Metastatic Lung Carcinoma in the Adrenal Gland (tissue), 1 donor: ENCODE measurements around the gene CYP2U1.

DNA sequence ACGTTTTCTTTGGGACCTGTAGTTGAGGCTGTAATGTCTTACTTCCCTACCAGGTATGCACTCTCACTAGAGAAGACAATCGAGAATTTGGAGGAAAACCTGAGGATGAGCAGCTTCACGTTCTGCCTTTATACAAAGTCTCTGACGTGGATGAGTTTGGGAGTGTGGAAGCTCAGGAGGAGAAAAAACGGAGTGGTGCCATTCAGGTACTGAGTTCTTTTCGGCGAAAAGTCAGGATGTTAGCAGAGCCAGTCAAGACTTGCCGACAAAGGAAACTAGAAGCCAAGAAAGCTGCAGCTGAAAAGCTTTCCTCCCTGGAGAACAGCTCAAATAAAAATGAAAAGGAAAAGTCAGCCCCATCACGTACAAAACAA is 125.8 kb downstream of the TET2 start:
- PRO-cap = no peak

GRCh38 chr4:105402984-105403485 is 70.8 kb downstream of the PPA2 start:
- PRO-cap = no peak

- PRO-cap = no peak
Observed at GRCh38 chr4:105554248-105554623, 1.8 kb downstream of the ARHGEF38 start.

DNA sequence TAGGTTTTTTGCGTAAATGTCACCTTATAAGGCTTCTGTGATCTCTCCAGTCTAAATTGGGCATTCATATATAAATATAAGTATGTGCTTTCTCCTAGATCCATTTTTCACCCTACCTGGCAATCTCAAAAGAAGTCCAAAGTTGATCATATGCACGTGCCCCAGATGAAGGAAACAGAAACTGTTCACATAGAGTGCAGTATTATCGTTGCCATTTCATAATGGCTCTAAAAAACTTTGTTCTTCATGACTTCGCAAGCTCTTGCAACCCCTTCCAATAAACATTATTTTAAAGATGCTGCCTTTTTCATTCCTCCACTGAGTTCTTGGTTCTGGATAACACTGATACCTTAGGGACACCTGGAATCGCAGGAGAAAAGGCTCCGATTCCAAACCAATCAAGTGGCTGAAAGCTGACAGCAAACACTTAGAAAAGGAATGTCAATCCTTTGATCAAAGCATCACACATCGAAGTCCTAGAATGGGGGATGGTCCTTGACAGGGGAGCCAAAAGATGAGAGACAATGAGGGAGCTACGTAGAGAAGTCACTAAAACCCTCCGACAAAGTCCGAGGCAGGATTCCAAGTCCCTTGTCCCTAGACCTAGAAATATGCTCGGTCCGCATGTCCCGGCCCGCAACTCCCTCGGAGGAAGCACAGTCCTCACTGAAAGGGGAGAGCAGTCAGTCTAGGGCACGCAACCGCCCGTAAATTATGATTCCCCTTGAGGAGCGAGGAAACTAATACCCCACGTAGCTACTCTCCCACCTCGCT is 499 bp downstream of the INTS12 start:
- PRO-cap = no peak

DNA sequence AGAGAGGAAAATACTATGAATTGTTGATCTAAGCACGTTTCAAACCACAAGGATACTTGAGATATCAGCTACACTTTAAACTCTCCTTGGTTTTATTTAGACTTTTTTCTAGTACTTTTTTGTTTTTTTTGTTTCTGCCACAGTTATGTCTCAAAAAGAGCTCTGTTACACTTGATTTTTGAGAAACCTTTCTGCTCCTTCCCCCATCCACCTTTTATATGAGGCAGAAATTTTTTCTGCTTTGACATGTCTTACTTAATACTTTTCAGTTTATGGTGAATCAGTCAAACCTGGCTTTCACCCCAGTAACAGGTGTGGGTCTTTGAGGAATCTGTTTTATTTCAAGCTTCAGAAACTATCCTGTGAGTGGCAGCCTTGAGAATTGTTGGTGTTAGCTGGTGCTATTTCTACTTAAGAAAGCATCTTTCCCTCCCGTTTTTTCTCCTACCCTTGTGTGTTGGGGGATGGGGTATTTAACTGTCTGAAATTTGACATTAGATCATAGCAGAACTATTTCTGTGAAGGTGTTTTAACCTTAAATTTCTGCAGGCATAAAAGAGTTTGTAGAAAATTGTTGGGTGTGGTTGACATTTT is 2.1 kb downstream of the NPNT start:
- PRO-cap = no peak

DNA sequence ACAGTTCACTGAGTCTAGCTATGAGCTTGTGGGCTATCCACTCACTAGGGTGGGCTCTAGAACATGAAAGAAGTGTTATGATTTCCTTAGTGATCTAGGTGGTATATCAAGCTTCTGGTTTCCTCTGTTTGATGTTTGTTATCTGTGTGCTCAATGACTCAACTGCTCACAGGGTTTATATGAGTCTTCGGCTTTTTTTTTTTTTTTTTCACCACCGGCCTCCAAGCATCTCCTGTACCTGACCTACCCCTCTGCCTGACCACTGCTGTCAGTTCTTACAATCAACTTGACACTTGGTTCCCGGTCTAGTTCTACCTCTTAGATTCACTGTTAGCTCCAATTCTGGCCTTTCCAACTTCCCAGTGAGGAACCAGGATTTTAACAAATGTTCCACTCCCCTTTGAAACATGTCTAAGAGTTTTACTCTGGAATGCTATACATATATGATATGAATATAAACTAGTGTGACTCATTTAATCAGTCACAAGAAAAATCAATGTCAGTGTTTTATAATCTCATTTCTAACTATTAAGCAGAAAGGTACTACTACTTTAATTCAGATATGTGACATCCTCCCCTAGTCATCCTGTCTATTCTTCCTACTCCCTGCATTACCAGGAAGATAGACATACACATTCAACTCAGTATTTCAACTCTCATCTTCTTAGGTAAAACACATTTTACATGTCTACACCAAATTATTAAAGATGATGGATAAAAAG is 102.9 kb downstream of the PAPSS1 start:
- PRO-cap = no peak

GRCh38 chr4:107826076-107827173 is 1.7 kb downstream of the SGMS2 start:
- PRO-cap = bidirectional peak, plus-strand start at chr4:107826716, minus-strand start at chr4:107826619

DNA sequence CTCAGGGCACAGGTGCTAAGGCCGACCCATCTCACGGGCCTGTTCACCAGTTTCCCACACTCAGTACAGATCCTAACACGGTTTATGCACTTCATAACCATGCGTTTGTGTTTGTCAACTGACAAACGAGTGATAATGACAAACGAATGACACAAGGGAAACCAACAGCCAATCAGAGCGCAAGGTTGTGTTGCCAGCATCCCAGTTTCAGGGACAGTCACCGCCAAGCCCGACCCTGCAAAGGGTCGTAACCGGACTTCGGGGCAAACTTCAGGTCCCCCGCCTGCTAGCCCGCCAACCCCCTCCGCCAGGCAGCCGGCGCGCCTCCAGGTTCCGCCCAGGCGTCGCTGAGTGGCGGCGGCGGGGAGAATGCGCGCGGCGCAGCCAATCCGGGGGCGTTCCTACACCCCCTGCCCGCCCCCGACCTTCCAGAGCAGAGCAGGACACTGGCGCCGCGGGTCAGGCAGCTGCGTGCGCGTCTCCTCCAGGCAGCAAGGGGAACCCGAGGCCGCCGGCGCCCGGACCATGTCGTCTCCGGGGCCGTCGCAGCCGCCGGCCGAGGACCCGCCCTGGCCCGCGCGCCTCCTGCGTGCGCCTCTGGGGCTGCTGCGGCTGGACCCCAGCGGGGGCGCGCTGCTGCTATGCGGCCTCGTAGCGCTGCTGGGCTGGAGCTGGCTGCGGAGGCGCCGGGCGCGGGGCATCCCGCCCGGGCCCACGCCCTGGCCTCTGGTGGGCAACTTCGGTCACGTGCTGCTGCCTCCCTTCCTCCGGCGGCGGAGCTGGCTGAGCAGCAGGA is at the start of gene CYP2U1:
Gene CYP2U1, plus strand, starts transcription at position 431 of the 796 bp plus-strand sequence.
- PRO-cap = unidirectional peak, plus-strand start at position 441 of the sequence

DNA sequence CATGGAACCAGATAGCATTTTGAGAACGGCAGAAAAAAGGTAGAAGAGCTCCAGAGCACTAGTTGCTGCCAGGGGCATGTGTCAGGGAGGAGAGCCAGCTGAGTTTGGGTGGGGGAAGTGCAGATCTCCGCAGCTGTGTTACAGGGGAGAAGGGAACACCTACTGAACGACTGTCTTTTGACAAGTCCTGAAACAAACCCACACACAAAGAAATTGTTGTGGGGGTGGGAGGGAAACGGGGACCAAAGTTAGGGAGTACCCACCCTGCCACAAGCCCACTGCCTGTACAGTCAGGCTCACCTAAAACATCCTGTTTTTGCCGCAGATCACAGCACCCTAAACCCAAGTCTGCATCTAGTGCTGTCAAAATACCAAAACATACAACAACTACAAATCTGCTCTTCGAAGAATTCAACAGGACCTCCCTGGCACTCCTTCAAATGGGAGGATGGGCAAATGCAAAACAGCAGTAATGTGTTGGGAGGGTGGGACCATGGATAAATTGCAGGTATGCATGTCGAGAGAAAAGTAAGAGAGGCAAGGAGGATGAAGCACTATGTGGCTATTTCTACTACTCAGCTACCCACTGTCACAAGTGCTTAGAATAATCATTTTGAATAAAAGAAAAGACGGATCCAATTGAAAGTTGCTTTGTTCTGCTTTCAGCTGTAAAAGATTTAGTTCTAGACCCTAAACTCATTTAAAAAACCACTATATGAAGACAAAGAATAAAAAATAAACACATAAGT is 55.3 kb downstream of the LEF1 start:
- PRO-cap = no peak

DNA sequence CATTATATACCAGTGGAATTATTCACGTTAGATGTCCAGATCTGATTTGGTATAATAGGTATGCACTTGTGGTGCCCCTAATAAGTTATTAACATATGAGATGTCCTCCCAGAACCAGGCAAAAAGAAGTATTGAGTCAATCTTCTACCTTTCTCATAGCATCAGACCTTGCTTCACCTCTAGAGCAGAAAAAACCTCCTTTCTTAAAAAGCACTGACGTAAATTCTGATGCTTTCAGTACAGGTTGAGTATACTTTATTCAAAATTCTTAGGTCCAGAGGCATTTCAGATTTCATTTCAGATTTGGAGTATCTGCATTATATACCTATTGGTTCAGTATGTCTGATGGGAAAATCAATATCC is 22.4 kb downstream of the LEF1 start:
- PRO-cap = no peak

GRCh38 chr4:108171195-108171829 is 2.6 kb upstream of the LEF1 start:
- PRO-cap = no peak

GRCh38 chr4:108171830-108172870 is 3.4 kb upstream of the LEF1 start:
- PRO-cap = no peak

- PRO-cap = no peak
Observed at GRCh38 chr4:108653336-108654264, 3.2 kb downstream of the OSTC start.

GRCh38 chr4:109432557-109433166 is 953 bp upstream of the SEC24B start:
- PRO-cap = no peak

DNA sequence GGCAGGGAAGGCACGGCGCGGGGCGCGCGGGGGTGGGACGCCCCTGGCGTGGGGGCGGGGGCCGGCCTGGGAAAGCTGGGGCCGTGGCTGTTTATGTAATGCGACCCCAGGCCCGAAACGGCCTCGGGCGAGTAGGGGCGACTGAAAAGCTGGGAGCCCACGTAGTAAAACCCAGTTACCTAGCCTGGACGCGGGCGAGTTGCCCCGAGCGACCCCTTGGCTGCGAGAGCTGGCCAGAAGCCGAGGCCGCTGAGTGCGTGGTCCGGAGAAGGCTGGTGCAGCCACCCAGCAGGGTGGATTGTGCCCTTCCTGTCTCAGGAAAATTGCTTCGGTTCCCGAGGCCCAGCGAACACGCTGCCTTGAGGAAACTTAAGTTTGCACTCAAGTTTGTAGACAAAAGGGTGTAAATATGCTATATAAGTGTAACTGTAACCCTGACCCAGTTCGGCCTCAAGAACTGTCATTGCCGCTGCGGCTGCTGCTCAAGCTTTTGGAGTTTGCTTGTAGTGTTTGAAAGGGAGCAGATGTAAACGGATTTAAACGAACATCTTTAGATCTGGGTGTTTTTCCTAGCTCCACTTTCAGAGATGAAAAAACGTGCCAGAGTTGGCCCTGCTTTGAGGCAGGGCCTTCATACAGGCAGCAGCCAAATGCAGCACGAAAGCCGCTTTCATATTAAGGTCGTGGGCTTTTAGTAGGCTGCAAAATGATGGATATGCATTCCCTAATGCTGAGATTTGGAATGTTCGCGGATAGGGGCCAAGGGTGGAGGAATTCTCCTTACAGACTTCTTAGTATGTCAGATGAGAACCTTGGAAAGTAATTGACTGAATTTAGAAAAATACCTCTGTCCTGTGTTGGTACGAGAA is 797 bp downstream of the SEC24B start:
- PRO-cap = no peak

DNA sequence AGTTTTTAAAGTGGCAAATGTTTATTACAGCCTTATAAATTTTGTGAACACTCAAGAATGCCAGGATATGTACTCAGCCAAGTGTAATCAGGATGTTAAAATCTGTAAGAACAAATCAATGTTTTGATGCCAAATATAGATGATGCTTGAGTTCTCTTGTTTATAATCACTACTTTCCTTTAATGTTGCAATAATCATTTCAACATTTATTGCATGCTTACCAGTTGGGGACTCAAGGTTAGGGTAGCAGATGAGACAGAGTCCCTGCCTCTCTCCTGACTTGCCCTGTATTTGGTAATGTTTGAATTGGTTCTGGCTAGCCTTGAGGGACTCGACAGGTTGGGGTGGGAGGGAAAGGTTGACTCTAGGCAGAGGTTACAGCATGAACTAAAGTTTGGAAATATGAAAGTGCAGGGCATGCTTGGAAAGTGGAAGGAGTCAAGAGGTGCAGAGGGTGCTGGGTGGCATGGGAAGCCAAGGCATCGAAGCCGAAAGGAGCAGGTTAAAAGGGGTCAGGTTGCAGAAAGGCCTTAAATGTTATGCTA is 2.0 kb downstream of the SEC24B start:
- PRO-cap = no peak

DNA sequence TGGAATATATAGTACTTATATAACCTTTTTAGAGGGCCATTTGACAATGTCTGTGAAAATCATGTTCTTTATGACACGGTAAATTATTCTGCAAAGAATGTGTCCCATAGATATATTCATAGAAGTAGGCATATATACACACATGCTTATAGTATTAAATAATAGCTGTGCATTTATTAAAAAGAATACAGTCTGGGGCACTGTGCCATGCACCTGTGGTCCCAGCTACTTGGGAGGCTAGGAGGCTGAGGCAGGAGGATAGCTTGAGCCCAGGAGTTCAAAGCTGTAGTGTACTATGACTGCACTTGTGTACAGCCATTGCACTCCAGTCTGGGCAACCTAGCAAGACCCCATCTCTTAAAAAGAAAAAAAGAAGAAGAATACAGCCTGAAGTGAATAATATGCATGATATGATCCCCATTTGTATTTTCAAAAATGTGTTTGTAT is 22.7 kb upstream of the MCUB start:
- PRO-cap = no peak

- PRO-cap = no peak
Observed at GRCh38 chr4:109599360-109599639, 39.3 kb downstream of the MCUB start.

GRCh38 chr4:109717338-109717908 is 12.4 kb downstream of the PLA2G12A start:
- PRO-cap = no peak

GRCh38 chr4:110059517-110060343 is 138.7 kb downstream of the ELOVL6 start:
- PRO-cap = no peak